Left cardiac atrium (tissue), 1 donor: ENCODE measurements around a stretch of chr3.

DNA sequence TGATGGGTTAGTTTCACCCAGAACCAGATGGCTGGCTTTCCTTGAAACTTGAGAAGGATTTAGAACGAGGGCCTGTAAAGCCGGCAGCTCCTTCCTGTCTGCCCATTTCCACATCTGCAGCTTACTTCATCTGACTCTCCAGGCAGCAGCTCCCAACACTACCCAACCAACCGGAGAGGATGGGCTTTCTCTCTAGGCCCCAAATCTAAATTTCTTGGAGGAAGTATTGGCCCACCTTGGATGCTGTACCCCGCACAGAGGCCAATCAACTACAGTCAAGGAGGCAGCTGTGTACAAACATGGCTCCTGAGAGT, 7.8 kb upstream of the ACAP2 start:
- PRO-cap, result no peak

GRCh38 chr3:195524259-195524845, 18.8 kb downstream of the PPP1R2 start:
- PRO-cap, result no peak

- PRO-cap, result no peak
Measured at GRCh38 chr3:195555205-195555601, 12.1 kb upstream of the PPP1R2 start.

DNA sequence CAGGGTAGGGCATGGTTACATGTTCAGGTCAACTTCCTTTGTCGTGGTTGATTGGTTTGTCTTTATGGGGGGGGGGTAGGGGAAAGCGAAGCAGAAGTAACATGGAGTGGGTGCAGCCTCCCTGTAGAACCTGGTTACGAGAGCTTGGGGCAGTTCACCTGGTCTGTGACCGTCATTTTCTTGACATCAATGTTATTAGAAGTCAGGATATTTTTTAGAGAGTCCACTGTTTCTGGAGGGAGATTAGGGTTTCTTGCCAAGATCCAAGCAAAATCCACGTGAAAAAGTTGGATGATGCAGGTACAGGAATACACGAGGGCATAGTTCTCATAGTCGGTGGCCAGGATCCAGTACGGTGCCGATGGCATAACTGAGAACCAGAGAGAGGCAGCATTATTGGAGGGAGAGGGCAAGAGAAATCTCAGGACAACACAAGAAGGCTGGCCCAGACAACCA, 14.9 kb downstream of the APOD start:
- PRO-cap, result no peak

DNA sequence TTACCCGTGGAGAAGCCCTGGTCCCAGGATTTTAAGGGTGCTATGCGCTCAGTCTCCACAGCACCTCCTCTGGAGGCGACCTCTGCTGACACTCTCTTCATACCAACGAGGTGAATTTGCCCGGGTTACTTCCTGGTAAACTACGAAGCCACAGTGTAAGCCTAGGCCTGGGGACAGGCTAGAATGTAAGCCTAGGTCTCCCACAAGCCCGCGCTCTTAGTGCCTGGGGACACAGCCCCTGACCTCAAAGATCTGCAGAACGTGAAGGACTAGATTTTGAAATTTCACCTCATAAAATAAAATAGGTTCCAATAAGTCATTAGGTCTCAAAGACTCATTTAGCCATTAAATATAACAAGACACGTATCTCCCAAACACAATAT, 686 bp downstream of the APOD start:
- PRO-cap, result no peak

DNA sequence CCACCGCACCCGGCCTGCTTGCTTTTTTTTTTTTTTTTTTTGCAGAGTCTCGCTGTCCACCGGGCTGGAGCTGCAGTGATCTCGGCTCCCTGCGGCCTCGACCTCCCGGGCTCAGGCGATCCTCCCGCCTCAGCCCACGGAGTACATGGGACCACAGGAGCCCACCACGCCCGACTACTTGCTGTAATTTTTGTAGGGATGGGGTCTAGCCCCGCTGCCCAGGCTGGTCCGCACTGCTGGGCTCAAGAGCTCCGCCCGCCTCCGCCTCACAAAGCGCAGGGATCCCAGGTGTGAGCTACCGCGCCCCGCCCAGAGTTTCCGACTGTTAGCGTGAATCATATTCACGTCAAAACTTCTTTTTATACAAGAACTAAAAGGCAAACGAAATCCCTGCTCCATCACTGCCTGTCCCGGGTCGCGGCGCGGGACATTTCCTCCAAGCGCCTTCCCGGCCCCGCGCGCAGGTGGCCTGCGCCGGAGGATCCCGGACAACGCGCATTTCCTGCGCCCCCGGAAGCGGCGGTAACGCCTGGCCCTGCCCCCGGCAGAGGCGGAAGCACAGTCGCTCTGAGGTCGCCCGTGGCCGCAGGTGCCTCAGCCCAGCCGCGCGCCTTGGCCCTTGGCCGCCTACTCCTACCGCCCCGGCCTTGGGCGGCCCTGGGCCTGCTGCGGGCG, 50.9 kb upstream of the APOD start:
- PRO-cap, result no peak

DNA sequence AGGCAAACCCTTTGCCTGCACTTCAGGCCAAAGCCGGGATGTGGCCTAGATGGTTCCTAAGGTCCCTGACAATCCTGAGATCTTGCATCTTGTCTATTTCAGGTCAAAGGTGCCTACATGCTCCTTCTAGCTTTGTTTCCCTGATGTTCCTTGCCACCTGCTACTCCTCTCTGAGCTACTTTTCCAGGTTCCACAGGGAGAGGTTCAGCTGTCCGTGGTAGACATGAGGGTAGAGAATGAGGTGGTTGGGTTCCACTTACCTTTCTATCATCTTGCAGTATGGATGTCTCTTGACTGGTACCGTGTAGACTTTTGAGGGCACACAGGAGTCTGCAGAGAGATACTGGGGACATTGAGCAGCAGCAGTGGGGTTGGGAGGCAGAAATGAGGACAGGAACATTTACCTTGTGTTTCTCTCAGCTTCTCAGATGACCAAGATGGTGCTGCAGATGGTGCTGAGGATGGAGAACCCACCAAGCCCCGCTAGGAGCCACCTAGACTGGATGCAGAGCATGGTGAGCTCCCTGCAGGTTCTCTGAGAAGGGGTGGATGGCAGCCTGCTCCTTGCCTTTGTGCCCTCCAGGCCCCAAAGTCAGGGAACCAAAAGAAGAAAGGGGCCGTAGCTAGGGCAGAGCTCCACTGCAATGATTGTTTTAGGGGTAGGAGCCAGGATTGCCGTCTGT, 12.3 kb upstream of the MUC20 start:
- PRO-cap, result no peak

GRCh38 chr3:195858881-195859868, 47.4 kb upstream of the MUC4 start:
- PRO-cap, result no peak

GRCh38 chr3:195885815-195886961, 22.2 kb downstream of the TNK2 start:
- PRO-cap, result unidirectional peak, minus-strand start at chr3:195886206

DNA sequence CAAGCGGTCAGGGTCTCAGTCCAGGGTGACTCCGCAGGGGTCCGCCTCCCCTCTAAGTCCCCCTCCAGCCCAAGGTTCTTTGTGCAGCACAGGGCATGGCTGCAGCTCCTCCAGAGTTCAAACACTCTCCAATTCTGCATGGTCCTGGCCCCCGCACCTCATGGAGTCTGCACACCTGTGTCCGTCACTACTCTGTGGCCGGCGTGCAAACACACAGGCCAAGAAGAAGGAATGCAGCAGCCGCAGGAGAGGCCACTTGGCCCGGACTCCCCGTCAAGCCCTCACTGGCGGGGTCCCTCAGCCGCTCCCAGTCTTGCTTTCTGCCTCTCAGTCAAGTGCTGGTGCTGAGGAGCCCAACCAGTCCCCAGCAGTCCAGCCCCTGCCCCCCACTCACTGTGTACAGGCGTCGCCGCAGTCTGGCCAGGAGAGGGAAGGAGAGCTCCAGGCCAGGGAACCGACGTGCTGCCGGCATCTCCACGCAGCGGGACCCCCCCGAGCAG, 16.3 kb downstream of the TNK2 start:
- PRO-cap, result no peak

DNA sequence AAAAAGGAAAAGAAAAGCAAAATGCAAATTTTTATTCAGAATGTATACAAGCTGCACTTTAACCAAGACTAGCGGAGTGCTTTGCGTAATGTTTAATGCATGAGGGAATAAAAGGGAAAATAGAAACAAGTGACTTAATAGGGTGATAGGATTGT, 543 bp upstream of the TFRC start:
- PRO-cap, result no peak

- PRO-cap, result no peak
Measured at GRCh38 chr3:196144798-196145235, 62.9 kb upstream of the TFRC start.

GRCh38 chr3:196177874-196178384, 33.3 kb downstream of the ZDHHC19 start:
- PRO-cap, result no peak

GRCh38 chr3:196202206-196203034, 8.8 kb downstream of the ZDHHC19 start:
- PRO-cap, result no peak

- PRO-cap, result no peak
Measured at GRCh38 chr3:196235428-196235901, 19.1 kb downstream of the SLC51A start.

- PRO-cap, result unidirectional peak, plus-strand start at chr3:196279653
Measured at GRCh38 chr3:196279151-196279798, 8.3 kb downstream of the PCYT1A start.

DNA sequence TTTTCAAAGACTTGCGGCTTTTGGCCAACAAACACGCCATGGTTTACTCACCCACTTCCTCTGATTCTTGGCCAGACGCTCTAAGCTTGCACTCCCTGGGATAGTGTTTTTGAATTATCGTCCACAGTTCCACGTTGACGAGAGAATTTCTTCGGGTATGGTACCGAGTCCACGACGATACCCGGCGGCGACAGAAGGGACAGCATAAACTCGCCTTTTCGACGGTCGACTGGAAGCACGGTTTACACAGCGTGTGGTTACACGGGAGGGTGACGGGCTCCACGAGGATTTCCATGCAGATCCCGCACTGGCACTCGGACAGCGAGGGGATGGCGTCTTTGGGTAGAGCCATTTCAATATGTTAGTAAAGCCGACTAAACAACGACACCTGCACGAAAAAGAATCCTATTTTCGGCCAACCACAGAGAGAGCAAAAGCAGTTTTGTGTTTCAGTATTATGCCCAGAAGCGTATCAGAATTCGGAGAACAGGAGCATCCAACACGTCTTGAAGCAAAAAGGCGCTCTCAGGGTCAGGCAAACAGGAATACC, 671 bp downstream of the RNF168 start:
- PRO-cap, result no peak

GRCh38 chr3:196590206-196590754, 21.8 kb downstream of the FBXO45 start:
- PRO-cap, result no peak

- PRO-cap, result no peak
Measured at GRCh38 chr3:196661235-196662002, 21.9 kb downstream of the NRROS start.

DNA sequence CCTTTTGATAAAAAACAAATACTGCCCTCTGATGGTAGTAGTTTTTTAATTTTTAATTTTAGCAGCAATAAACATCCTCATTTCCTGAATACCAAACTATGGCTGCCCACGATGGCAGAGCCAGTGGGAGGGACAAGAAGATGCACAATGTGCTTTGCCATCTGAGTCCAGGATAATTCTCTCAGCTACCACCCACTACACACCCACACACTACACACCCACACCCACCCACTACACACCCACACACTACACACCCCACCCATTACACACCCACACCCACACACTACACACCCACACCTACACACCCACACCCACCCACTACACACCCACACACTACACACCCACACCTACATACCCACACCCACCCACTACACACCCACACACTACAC, 17.8 kb downstream of the CEP19 start:
- PRO-cap, result no peak